Measurements from ENCODE around the gene PEX14.

DNA sequence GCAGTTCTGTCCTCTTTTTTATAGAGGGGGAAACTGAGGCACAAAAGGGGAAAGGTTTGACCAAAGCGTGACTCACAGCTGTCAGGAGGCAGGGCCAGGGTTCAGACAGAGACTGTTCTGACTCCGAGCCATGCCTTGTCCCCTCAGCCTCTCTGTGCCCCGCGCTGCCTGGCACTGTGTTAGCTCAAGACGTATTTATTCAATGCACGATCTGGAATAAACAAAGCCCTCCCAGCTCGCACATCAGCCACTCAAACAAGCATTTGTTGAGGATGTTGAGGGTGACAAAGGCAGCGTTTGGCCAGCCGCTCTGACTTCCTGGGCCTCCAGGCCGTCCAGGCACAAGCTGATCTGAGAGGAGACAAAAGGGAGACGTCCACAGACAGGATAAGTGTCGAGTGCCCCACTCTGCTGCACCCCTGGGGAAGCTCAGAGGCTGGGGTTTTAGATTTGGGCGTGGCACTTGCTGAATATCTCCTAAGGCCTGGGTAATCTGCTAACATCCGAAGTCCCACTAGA, 95.7 kb downstream of the SPSB1 start:
- RRBS = no CpG with 5 or more reads among the region's 14 CpGs

- RRBS = no CpG with 5 or more reads among the region's 8 CpGs
Observed at GRCh38 chr1:9429360-9429928, 109.8 kb upstream of the SLC25A33 start.

- RRBS = no CpG with 5 or more reads among the region's 9 CpGs
Observed at GRCh38 chr1:9615062-9615354, 26.3 kb downstream of the TMEM201 start.

GRCh38 chr1:9630995-9631357, 20.6 kb upstream of the PIK3CD start:
- RRBS = no CpG with 5 or more reads among the region's 4 CpGs

- RRBS = no CpG with 5 or more reads among the region's 10 CpGs
Observed at GRCh38 chr1:9688659-9688961, 37.1 kb downstream of the PIK3CD start.

DNA sequence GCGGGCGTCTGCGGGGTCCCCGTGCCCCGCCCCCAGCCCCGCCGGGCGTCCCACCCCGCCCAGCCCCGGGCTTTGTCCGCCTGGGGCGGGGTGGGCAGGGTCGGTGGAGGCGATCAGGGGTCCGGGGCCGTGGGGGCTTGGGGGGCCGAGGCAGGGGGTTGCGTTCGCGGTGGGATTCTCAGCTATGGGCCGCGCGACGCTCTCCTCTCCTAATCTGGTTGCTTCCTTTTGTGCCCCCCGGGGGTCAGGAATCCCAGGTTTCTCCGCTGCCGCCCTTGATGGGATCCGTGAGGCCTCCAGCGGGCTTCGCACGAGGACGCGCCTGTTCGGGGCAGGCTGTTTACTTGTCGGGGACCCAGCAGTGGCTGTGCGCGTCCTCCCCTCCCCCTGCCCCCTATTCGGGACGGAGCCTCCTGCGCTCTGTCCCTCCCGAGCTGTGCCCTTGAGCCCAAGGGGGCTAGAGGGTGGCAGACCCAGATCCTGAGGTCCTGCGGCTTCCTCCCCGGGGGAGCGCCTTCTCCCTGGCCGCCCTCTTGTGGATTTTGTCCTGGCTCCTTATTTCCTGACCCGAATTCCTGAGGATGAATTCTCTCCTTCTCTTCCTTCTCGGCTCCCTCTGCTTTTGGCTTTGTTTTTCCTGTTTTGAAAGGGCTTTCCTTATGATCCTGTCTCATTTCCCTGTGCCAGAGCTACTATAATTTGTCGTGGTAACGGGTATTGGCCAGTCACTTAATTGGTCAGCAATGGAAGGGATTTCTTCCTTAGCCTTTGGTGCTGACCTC, 38.4 kb downstream of the PIK3CD start:
- RRBS = 1% methylated on average over 13 of the region's 49 CpGs

GRCh38 chr1:9824453-9825050, 787 bp upstream of the CLSTN1 start:
- RRBS = no CpG with 5 or more reads among the region's 28 CpGs

GRCh38 chr1:9833542-9833829, 9.7 kb upstream of the CLSTN1 start:
- RRBS = no CpG with 5 or more reads among the region's 2 CpGs

DNA sequence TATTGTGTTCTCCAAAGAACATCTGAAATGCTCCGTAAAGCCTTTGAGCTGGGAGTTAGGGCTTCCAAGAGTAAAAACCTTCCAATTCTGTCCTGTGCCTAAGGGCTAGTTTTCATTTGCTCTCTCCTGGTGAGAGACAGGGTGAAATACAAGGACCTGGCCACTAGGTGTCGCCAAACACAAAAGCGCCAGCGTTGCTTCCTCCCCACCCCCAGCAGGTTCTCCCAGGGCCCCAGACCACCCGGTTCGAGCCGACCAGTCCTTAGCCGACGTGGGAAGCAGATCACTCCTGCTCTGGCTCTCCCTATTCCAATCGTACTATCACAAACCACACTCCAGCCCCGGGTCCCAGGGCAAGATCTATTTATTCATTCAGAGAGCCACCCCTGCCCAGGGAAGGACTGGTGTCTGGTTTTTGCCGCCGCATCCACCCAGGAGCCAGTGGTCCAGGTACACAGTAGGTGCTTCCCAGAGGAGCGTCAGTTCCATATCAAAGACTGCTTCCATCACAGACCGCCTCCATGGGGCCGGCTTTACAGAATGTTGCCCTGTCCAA, 35.1 kb downstream of the CTNNBIP1 start:
- RRBS = 7% methylated on average over 8 of the region's 16 CpGs

DNA sequence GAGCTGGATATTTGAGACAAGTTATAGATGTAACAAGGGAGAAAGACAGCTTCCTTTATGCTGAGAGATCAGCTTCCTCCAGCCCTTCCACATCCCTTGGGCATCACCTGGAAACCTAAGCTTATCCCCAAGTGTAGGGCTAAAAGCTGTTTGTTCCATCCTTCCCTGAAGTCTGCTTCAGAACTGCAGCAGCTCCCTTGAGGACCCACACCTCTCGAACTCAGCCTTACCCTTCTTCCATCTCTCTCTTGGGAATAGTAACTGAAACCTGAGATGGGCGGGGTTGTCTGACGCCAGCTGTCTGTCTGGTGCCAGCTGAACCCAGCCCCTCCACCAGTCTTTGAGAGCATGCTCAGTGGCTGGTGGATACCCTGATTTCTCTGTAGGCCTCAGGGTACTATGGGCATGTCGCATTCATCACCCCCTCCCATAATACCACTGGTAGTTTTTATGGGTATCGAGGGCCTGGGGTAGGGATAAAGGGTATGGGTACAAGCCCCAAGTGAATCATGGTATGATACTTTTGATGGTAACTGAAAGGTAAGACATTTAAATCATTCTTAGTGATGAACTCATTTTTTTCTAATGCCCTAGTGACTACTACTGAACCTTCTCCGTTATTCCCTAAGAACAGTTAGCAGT, 17.9 kb downstream of the NMNAT1 start:
- RRBS = no CpG with 5 or more reads among the region's 6 CpGs

DNA sequence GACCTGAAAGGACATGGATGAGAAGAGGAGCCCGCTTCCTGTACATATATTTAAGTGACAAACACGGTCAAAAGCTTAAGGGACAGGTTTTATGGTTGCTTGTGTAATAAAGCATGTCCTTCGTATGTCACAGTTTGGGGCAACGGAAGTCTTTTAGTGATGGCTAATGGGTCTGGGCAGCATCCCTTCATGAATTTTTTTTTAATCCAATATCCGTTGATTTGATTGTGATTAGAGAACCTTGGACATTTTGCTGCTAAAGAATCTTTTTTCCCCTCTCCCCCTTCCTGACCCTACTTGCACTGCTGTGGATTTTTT, 30.3 kb upstream of the KIF1B start:
- RRBS = no CpG with 5 or more reads among the region's 5 CpGs

GRCh38 chr1:10210915-10211399, 587 bp downstream of the KIF1B start:
- RRBS = 2% methylated on average over 25 of the region's 49 CpGs

DNA sequence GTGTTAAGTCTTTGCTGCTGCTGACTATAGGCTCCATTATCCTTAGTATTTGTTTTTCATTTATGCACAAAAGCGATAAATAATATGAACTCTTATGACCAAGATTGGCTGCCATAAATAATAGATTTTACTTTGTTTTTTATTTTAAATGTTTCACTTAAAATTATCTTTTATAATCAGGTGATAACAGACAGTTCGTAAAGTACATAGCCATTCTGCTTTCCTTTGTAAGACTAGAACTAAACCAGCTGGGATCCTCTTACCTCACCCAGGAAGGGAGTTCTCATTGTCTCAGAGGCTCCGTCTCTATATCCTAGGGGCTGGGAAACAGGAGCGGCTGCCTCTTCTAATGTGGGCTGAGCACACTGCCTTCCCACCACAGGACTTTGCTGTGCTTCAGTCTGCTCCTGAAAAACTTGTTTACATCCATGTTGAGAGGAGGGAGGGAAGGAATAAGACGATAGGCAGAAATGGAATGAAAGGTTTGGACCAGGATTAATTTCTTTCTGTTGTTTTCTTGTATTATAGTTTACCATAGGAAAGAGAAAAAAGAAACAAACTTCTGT, 45.6 kb upstream of the PGD start:
- RRBS = no CpG with 5 or more reads among the region's 5 CpGs

- RRBS = 3% methylated on average over 7 of the region's 78 CpGs
Observed at GRCh38 chr1:10399194-10400221, 644 bp downstream of the PGD start.

- RRBS = 4% methylated on average over 3 of the region's 26 CpGs
Observed at GRCh38 chr1:10474653-10475062, at the start of gene PEX14. TSS of gene PEX14 (plus strand) at chr1:10474950.

DNA sequence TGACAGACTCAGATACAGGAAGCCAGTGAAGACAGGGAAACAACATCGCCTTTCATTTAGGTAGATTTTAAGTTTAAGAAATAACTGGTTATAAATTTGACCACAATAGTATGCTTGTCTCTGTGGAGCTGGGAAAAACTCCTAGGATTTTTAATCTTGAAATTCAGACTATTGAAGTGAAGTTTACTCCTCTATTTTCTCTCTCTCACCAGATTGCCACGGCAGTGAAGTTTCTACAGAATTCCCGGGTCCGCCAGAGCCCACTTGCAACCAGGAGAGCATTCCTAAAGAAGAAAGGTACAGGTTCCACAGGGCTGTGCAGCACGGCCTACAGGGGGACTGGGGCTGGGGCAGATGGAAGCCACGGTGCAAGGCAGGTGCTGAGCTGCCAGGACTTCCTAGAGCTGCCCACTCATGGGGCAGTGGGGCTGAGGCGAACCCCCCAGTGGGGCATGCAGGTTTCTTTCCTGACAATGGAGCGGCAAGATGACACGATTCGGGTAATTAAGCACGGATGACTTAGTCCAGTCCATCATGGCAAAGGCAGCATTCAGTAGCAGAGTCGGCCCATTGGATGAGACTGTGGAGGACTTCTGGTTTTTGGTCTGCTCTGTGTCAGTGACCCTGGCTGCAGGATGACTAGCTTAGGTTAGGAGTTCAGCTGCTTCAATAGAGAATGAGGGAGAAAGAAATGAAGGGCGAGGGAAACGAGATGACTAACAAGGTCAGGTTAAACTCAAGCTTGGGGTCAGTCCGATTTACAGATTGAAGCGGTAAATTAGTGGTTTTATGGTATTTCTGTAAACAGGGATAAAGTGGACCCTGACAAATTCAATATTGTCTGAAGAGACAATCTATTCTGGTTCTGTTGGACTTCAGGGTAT, 61.5 kb downstream of the PEX14 start:
- RRBS = no CpG with 5 or more reads among the region's 16 CpGs

DNA sequence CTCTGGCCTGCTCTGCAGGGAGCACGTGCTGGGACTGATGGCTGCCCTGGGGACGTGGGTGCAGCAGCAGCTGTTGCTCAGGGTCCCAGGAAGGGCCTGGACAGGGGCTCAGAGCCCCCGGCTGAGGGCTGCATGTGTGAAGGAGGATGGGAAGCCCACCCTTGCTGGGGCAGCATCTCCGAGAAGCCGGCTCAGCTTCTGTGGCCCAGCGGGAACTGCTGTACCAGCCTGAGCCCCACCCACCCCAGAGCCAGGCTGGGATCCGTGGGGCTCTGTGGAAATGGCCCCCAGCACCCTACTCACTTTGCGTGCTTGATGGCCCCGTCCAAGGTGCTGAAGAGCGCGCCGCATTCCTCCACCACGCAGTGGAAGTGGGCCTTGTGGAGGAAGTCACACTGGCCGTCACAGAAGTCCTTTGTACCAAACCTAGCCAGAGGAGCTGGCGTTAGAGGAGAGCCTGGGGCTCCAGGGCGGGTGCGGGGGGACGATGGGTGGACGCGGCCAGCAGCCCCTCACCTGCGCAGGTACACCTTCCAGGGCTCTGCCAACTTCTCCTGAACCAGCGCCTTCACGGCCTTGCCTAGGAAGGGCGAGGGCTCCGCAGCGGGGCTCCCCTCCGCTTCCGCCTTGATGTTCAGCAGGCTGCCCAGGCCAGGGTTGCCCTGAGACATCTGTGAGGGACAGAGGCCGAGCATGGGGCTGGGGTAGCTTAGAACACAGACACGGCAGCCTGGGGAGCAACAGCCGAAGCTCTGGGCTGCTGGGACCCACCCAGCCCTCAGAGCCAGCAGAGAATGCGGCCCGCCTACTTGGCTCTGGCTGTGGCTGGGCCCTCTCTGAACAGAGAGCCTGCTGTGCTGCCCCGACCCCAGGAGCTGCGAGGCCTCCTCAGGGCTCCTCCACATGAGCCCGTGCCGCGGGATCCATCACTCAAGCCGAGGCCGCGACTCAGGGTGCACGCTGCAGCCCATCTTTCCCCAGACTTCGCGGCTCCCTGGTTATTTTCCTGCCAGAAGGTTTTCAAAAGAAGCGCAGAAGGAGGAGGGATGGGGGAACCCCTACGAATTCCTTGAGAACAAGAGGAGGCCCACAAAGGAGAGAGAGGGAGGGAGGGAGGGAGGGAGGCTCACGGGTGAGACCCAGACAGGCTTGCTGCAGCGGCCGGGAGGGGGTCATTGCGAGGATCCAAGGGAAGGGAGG, 147.3 kb downstream of the CASZ1 start:
- RRBS = 94% methylated on average over 3 of the region's 50 CpGs

DNA sequence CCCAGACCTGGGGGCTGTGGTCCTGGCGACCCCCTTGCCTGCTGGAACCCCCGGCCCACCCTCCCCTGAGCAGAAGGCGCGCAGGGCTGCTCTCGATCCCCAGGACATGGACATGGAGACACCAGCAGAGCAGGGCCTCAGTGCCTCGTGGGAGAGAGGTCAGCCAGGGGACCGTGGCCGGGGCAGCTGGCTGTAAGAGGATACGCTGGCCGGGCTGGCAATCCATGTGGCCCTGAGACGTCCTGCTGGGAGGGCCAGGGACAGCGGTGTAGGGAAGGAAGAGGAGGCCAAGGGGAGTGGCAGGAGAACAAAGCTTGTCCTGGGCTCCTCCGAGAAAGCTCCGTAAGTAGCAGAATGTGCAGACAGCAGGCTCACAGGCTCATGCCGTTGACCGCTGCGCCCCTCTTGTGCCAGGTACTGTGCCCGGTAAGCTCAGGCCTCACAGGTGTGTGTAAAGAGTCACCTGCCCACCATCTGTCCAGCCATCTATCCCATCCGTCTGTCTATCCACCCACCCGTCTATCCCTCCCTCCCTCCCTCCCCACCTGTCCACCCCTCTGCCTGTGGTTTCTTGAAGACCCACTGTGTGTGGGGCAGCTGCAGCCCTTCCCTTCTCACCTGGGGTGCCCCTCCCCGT, 132.0 kb downstream of the CASZ1 start:
- RRBS = 72% methylated on average over 2 of the region's 21 CpGs

DNA sequence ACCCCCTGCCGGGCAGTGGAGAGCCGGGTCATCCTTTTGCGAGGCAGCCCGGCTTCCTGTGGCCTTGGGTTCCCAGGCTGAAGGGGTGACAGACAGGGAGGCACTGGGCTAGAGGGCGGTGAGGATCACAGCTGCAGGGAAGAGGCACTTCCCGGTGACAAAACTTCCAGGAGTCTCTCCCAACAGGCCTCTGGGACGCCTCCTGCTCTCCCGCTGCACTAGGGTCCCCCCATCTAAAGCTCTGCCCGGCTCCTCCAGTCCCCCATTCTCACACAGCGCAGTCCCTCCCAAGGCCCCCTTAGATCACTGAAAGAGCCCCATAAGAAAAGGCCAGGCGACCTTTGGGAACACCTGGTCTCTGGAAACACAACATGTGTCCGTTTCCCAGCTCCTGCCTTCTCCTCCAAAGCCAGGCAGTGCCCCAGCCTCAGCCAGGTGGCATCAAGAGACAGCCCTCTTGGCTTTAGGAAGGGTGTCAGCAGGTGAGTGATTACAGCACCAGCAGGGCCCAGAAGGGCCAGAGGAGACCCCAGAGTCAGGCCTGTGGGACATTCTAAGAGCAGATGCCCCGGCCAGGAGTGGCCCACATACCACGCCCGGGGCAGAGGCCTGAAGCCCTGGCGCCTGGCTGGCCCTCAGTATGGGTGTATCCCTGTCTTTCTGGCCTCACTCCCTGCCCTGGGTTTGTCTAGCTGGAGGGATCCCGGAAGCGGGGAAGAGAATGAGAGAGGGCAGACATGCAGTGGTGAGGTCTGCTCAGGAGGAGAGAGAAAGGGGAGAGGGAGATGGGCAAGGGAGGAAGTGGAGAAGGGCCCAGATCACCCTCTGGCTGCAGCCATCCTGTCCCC, 109.3 kb downstream of the CASZ1 start:
- RRBS = 63% methylated on average over 6 of the region's 18 CpGs

DNA sequence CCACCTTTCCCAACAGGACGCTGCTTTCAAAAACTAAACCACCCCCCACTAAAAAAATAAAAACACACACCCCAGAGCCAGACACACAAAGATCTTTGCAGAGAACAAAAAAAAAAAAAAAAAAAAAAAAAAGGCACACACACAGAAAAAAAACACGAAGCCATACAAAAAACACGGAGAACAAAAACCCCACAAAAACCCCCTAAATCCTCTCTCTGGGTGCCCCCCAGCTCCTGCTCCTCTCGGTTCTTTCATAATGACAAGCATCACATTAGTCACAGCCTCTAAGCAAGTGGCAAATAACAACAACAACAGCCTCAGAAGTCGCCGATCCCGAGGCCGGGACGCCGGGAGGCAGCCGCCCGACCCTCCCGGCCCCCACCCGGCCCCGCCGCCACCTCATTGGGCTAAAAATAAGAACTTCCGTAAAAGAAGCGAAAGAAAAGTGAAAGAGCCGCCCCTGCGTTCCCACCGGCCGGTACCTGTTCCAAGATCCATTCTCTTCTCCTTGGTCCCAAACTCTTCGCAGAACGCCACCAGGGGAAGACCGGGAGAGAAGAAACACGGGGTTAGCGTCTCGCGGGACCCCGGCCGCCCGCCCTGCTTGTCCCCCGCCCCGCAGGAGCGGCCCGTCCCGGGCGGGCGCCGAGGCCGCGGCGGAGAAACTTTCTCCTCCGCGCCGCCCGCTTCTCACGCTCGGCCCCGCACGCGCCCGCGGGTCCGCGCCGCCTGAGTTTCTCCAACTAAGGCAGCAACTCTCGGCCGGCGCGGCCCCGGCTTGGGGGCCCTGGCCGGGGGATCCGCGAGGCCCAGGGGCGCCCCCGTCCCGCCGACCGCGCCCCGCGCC, 102.8 kb downstream of the CASZ1 start:
- RRBS = under 1% methylated on average over 30 of the region's 73 CpGs

Data from epithelial cell of prostate (primary cell).